Natural killer cell (primary cell): ENCODE measurements around a stretch of chr6.

GRCh38 chr6:3193399-3193842 lies 34.0 kb downstream of the TUBB2B start:
- PRO-cap = no peak

DNA sequence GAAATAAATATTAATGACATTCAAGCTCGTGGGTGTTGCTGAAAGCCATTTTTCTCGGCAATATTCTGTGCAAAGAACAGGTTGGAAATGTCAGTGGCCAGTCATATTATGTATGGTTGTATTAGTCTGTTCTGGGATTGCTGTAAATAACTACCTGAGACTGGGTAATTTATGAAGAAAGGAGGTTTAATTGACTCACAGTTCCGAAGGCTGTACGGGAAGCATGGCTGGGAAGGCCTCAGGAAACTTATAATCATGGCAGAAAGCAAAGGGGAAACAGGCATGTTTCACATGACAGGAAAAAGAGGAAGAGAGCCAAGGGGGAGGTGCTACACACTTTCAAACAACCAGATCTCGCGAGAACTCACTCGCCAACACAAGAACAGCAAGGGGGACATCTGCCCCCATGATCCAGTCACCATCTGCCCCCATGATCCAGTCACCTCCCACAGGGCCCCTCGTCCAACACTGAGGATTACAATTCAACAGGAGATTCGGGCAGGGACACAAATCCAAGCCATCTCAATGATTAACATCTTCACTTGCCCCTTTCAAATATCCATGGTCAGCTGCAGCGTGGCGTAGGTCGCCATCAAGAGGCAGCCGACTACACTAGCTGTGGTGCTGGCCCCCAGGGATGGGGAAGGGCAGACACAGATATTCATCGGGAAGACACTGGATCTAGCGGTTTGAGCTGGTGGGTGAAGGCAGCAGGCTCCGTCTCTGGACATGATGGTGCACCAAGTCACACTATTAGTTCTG lies 31.8 kb downstream of the TUBB2B start:
- PRO-cap = no peak

DNA sequence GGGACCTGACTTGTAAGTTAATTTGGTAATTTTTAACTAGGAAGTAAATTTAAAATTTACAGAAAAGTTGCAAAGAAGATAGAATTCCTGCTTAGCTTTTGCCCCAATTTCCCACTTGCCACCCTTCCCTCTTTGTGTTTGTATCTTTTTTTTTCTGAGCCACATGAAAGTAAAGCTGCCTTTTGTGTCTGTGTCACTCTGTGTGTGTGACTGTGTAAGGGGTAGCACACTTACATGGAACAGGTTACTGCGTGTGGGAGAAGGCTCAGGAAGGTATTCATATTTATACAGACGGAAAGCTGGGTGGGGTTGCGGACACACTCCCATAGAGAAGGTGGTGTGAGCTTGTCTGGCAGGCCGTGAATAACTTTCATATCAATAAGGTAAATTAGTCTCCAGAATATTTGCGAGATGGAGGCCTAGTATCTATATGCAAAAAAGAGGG lies 6.0 kb downstream of the PSMG4 start:
- PRO-cap = no peak

DNA sequence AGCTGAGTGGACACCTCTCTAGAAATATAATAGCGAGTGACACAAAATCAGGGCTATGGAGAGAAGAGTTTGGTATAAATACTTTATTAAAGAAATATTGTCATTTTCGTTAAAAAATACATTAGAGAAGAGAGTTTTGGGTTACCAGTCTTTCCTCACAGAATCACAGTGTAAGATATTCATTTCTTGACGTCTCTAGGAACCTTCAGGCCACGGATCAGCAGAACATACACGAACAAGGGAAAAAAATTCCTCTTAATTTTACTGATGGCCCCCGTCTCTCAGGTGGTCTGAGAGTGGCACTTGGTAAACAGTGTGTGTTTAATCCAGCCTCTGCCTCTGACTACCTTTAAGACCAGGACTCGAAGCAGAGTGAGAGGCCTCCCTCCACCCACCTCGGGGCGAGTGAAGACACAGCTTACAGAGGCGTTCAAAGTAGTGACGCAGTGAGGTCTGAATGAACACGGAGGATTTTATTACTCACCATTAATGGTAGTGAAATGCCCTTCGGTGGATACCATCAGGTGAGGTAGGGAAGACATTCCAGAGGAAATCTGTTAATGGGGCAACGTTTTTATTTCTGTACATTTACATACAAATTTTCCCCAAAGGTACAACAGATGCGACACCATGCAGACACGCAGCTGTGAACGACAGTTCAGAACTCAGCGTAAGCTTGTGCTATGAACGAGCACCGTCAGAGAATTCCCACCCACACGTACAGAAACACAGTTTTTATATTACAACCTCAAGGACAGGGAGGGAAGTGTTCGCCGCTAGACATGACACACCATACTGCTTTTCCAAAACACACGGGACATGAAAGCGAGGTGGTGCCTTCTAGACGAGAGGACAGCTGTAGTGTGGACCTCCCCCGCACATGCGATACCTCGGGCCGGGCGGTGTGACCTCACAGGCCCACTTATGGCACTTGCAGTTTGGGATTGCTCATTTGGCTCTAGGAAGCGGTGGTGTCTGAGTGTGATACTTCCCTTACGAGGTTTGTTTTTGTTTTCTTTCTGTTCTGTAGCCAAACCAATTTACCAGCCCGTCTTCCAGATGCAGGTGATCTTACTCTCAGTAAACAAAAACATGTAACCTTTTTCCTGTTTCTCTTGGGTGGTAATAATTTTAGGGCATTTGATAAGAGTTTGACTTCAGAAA lies 10.5 kb downstream of the PSMG4 start:
- PRO-cap = no peak

DNA sequence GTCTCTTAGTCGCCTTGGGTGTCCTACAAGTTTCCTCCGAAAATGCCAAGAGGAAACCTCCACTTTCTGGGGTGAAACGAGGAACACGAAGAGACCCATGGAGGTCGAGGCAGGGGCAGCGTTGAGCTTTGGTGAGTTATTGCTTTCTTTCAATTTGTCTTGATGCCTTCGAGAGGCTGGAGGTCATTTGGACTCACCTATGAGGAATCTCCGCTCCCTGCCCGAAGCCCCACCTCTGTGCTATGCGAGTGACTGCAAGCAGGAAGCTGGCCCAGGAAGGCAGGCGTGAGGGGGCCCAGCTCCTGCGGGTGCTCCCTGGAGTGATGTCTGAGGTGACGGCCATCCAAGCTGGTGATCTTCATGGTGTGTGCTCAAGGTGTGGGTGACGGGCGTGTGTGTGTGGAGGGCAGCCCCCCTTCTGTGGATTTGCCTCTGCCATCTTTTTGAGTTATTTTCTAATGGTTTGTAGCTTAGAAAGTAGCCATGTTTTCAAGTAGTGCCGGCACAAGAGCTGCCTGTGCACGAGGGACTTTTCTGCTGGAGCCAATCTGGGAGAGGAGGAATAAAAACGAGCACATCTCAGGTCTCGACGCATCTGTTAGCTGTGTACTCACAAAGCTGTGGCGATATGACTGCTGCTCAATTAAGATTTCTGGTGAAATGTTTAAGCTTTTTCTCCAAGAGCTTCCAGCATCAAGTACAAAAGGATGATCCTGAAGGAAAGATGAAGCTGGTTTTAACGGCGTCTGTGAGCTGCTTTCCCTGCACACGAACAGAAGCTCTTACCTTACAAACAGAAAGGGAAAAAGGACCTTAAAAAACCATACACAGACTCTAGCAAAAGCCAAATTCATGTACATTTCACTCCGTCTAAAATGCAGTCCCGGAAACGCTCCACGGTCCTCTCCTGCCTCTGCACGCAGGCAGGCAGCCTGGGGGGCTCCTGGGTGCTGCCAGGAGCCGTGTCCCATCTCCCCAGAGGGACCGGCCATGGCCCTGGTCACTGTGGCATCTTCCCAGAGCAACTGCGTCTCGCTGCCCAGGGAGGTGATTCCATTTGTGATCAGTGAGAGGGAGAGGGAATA lies 13.3 kb downstream of the PSMG4 start:
- PRO-cap = no peak

DNA sequence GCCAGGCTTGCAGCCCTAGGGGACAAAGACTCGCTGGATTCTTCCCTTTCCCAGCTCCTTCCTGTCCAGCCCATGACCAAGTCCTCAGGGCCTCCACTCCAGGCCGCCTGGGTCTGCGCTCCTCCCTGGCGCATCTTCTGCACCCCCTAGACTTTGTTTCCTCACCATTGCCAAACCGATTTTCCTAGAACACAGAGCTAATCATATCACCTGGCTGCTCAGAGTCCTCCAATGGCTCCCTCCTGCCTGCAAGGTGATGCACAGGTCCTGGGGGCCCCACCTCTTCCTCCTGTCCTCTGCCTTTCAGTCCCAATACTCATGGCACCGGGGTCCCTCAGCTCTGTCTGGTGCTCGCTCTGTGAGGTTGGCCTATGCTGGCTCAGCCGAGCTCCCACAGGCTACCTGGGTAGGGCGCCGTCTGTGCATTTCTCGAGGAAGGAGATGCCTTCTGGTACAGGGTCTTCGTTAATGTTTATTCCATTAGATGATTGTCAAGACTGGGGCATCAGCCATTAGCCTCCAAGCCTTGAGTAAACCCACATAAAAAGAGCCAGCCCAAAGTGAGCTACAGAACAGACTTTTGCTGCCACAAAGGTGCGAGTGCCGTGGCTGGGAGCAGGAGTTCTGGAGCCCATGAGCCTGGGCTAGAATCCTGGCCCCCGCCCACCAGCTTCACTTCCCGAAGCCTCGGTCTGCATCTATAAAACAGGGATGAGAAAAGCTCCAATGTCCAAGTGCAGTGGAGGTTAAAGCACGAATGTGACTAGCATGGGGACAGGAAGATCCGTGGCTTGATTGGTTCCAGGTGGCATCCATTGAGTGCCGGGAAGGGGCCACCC lies 17.8 kb downstream of the PSMG4 start:
- PRO-cap = no peak

GRCh38 chr6:3317217-3317785 lies 58.6 kb downstream of the PSMG4 start:
- PRO-cap = no peak

GRCh38 chr6:3318562-3319213 lies 59.9 kb downstream of the PSMG4 start:
- PRO-cap = no peak

DNA sequence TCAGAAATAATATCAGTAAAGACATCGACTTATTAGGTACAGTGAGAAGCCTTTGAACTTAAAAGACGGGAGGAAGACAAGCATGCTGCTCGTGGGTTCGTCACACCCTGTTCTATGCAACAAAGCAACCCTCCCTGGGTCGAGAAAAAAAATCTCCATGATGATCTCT lies 96.4 kb downstream of the PSMG4 start:
- PRO-cap = no peak

DNA sequence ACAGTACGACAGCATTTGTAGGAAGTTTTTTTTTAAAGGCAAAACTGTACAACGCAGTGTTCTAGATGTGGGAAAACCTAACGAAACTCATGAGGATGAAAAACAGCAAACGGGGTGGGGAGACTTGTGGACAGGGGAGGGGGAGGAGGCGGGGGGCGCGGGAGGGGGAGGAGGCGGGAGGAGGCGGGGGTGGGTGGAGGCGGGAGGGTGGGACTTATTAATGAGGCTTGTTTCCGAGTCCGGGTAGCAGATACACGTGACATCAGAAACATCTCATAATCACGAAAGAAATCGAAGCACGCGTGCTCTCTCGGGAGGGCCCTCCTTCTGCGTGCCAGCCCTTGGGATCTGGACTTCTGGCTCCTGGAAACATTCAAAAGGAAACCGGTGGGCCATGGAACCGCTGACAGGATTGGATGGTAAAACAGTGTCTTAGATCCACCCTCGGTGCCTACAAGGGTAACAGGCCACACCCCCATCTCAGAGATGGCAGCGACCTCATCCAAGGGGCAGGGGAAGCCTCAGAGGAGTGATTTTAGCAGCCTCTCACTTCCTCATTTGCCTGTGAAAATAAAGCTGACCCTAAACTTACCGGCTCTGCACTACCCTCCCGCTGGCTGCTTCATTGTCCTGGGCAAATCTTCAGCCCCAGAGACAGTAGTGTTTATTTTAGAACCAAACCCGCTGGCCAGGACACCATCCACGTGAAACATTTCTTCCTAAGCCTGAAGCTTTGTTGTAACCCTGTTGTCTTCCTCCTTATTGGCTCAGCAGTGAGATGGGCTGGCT lies 97.4 kb downstream of the PSMG4 start:
- PRO-cap = unidirectional peak, plus-strand start at position 483 of the sequence

GRCh38 chr6:3372840-3373672 lies 83.8 kb downstream of the SLC22A23 start:
- PRO-cap = no peak

DNA sequence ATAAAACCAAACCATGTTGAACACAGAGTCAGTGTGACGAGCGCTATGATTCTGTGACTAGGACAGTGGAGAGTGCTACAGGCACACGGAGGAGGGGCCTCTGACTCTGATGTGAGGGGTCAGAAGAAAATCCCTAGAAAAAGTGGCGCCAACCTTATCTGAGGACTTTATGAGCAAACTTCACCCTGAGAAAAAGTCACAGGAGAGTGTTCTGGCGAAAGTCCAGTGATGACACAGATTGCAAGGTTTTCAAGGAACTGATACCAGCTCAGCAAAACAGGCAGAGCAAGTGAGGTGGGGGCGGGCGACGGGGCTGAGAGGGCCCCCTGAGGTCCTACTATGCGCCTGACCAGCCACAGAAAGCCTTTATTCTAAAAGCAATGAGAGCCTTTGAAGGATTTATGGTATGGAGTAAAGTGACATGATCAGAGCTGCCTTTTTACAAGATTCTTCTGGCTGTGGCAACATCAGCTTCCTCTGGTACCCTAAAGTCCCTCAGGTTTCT lies 73.3 kb downstream of the SLC22A23 start:
- PRO-cap = no peak

- PRO-cap = no peak
Measured at GRCh38 chr6:3403692-3404484, 53.0 kb downstream of the SLC22A23 start.

DNA sequence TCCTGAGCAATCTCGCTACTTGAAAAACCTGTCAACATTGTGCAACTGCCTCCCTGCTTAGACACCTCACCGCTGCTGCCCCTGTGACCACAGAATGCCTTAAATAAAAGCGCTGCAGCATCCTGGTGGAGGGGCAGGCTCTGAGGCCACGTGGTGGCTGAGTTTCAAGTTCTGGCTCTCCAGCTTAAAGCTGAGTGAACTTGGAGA lies 42.1 kb downstream of the SLC22A23 start:
- PRO-cap = no peak

DNA sequence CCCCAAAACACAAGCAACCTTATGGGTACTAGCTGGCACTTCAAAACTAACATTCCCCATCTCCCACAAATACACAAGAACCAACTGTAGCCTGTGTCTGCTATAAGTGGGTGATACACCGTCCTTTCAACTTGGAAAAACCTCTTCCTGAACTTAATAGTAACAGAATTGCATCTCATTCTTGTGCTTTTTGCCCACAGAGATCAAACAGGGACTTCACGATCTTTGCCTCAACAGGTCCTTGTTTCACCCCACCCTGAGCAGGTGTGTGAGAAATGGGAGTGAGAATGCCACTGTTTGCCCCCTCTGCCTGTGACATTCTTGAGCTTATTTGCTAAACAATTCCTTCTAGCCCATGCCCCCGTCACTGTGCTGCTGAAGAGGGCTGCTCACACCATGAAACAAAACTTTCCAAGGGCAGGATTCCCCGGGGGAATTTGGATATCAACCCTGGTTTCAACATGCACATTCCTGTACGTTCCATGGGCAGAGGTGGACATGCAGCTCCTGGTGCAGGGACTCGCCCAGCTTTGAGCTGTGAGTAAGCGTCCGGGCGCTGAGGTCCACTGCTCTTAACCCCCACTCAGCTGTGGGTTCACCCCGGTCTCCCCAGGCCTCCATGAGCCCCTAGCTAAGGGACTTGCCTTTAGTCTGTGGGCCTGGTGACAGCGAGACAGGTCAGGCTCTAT lies 70.0 kb upstream of the SLC22A23 start:
- PRO-cap = no peak

GRCh38 chr6:3719766-3720428 lies 31.6 kb downstream of the PXDC1 start:
- PRO-cap = no peak

GRCh38 chr6:3841096-3841378 lies 8.1 kb upstream of the FAM50B start:
- PRO-cap = no peak

DNA sequence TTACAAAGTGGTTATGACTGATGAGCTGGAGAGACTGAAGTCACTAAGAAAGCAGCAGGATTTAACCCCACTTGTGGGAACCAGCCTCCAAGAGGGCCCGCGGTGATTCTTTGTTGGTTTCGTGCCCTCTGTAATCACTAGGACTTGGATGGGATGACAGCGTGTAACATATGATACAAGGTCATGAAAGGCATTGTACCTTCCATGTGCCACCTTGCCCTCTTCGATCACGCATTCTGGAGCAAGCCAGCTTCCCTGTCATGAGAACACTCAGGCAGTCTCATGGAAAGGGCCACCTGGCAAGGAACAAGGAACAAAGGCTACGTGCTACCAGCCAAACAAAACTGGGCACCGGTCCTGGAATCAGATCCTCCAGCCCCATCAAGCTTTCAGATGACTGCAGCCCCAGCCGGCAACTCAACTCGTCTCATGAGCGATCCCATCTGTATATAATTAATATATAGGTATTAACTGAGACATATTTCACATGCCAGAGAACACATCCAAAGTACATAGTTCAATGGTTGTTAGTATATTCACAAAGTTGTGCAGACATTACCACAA lies 8.7 kb downstream of the FAM50B start:
- PRO-cap = no peak

DNA sequence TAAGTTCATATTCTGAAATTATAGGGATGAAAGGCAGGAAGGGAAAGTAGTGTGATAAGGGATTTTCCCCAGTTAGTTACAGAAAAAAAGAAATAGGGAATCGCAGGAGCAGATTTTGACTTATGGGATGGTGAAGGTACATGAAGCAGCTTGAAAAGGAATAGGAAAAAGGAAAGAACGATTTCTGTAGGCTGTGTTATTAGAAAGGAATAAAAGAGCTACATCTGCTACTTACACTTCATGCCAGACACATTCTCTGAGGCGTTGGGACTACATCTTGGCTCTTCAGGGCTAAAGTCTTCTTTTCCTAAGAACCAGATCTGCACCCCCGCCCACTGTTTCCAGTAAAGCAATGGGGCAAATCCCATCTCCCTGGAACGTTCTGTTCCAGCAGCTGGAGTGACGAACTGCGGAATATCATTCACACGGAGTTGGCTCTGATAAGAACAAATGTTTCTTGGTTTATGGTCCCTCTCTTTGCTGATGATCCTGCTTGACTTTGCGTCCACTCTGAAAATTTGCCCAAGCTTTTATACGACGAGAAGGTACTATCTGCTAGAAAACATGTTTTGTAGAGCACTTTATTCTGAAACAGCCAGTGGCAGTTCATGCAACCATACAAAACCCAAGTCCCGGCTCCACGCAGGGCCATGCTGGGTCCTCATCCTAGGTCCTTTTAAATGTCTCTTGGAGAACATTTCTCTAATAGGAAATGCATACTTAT lies 26.9 kb downstream of the FAM50B start:
- PRO-cap = no peak

DNA sequence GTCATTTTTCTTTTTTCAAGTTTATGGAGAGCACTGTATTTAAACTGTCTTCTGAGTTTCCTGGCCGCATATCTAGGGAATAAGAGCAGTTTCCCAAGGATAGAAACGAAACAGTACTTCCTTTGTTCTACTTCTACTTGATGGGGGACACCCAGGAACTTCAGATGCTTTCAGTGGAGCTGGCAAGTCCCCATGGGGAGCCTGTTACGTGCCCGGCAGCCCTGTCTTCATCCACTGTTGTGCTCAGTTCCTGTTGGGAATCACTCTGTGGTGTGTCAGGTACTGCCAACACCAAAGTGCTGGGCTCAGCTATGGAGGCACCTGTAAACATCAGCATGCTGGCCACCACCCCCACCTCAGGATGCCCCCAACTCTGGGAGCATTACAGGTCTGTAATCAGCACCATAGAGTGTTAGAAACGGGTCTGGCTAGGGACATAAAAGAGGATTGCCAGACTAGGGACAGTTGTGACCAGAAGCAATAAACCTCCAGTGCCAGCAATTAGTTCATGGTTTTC lies 221.7 kb upstream of the ECI2 start:
- PRO-cap = no peak